Parietal lobe (tissue), 2 donors: ENCODE data around the genes ADIPOQ, ST6GAL1 and RTP1.

- RAMPAGE, long total RNA, result no peak
Observed at GRCh38 chr3:185729385-185729826, 95.4 kb downstream of the IGF2BP2 start.

DNA sequence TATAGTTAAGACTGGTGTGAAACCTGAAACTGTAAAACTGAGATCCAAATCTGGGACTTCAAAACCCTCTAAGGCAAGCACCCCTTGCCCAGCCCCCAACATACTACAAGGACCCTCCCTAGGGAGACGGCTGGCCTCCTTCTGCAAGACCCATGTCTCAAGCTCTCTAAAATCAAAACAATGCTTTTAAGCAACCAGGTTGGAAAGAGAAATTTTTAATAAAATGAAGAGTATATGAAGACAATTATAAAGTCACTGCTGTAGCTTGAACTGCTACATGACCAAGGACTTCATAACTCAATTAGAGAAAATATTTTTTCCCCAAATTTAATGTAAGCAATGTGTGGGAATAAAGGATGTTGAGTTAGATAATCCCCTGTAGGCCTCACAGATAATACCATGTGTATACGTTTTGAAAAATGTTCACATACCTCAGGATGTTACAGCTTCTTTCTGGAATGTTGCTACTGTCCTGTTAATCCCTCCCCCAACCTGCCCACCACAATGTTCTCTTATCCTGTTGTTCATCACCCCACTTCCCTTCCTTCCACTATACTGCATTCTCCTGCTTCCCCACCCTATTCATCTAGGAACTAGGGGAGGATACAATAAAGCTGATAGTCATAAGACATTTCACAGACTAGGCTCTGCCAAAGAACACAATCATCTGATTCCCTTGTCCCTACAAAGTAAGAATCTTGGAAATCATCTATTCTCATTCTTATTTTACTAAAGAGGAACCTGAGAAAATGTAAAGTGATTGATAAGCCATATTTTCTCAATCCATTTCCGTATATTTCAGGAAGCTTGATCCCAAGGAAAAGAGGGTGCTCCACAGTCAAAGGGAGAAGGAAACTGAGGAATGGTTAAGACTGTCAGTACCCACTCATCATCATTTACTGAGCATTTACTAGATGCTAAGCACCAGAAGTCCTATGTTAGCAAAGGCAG lies 92.1 kb downstream of the IGF2BP2 start:
- RAMPAGE, long total RNA, result no peak

GRCh38 chr3:185786574-185787397 lies 38.1 kb downstream of the IGF2BP2 start:
- RAMPAGE, long total RNA, result no peak

DNA sequence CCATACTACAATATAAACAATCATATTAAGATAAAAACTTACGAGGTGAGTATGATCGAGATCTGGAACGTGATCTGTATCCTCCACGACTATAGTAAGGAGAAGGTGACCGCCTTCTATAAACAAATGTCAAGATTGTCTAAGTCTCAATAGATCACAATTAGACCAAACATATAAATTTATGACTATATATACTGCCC lies 19.6 kb downstream of the TRA2B start:
- RAMPAGE, long total RNA, result no peak

DNA sequence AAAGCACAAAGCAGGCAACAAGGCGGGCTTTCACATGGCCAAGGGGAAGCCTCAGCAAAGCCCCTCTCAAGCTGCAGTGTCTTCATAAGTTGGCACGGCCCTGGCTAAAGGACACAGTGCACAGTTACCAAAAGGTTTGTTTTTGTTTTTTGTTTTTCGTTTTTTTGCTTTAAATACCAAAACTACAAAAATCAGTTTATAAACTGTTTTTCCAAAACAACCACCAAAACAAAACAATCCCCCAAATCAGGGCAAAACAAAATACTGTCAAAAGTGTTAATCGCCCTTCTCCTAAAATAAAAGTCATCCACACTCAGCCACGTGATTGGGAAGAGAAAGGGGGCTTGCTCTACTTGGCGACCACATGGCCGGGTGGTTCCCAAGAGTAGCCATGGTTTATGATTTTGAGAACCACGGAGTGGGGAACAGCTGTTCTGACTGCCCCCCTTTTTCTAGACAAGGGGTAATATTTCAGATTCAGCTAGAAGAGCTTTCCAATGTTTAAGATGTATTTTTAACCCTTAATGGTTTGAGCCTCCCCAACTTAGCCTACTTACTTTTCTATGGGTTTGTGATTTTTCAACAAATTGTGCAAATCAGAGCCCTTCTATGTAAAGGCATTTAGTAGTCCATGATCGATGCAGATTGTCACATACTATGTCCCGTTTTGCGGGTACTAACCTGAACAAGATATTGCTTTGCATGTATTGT lies 61.1 kb downstream of the ETV5 start:
- RAMPAGE, long total RNA, result no peak

GRCh38 chr3:186095477-186095676 lies 13.5 kb downstream of the ETV5 start:
- RAMPAGE, long total RNA, result no peak

DNA sequence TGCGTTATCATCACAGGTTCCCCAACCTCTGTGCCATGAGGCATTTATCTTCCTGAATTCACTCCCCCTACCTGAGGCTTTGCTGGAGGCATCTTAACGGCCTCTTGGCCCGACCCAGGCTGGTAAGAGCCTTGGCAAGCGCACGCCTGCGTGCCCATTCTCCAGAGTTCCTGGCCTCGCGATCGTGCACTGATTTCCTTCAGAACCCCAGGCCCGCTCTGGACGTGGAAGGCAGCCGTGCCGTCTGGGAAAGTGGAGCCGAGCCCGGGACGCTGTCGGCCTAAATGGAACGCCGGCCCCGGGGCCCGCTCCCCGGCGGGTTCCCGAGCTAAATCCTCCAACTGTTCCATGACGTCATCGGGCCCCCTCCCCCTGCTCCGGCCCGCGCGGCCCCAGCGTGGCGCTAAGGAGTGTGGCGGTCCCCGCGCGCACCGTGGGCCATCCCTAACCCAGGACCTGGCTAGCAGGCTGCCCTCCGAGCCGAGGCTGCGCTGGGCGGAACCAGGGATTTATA lies 84.6 kb upstream of the ETV5 start:
- RAMPAGE, long total RNA, result no peak

- RAMPAGE, long total RNA, result no peak
Observed at GRCh38 chr3:186218934-186219537, 110.1 kb upstream of the ETV5 start.

DNA sequence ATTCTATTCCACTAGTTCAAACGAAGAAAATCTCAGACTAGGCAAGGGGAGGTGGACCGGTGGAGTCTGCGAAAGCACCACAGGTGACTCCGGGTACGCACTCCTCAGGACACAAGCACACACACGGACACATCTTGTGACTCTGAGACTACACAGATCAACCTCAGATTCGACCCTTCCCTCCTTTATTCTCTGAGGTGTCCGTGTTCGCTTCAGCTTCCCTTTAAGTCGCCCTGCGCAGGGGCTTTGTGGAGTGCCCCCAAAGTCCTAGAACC lies 868 bp downstream of the DGKG start:
- RAMPAGE, long total RNA, result no peak

GRCh38 chr3:186406539-186407307 lies 44.7 kb upstream of the DGKG start:
- RAMPAGE, long total RNA, result no peak

GRCh38 chr3:186584799-186585324 lies 14.3 kb downstream of the DNAJB11 start:
- RAMPAGE, long total RNA, result no peak

DNA sequence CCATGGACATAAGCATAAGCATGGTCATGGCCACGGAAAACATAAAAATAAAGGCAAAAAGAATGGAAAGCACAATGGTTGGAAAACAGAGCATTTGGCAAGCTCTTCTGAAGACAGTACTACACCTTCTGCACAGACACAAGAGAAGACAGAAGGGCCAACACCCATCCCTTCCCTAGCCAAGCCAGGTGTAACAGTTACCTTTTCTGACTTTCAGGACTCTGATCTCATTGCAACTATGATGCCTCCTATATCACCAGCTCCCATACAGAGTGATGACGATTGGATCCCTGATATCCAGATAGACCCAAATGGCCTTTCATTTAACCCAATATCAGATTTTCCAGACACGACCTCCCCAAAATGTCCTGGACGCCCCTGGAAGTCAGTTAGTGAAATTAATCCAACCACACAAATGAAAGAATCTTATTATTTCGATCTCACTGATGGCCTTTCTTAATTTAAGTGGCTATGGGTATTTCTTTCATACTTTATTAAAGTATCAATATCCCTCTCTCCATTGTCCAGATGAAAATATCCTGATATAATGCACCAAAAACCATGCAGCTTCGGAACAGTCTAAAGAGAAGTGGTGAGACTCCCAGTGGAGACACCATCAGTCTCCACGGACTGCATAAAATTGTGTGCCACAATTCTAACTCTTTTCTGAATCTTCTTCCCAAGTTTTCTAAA lies 24.9 kb downstream of the KNG1 start:
- RAMPAGE, long total RNA, result no peak

DNA sequence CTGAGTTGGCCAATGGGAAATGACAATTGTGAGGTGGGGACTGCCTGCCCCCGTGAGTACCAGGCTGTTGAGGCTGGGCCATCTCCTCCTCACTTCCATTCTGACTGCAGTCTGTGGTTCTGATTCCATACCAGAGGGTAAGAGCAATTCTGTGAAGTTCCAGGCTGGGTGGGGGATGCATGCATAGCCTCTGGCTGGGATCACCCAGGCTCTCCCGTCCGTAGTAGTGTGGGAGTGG lies at the start of gene ADIPOQ:
ADIPOQ (plus strand) TSS at position 98 of the 238 bp plus-strand sequence.
- RAMPAGE, long total RNA, result no peak

GRCh38 chr3:186908786-186909543 lies 21.4 kb upstream of the ST6GAL1 start:
- RAMPAGE, long total RNA, result no peak

DNA sequence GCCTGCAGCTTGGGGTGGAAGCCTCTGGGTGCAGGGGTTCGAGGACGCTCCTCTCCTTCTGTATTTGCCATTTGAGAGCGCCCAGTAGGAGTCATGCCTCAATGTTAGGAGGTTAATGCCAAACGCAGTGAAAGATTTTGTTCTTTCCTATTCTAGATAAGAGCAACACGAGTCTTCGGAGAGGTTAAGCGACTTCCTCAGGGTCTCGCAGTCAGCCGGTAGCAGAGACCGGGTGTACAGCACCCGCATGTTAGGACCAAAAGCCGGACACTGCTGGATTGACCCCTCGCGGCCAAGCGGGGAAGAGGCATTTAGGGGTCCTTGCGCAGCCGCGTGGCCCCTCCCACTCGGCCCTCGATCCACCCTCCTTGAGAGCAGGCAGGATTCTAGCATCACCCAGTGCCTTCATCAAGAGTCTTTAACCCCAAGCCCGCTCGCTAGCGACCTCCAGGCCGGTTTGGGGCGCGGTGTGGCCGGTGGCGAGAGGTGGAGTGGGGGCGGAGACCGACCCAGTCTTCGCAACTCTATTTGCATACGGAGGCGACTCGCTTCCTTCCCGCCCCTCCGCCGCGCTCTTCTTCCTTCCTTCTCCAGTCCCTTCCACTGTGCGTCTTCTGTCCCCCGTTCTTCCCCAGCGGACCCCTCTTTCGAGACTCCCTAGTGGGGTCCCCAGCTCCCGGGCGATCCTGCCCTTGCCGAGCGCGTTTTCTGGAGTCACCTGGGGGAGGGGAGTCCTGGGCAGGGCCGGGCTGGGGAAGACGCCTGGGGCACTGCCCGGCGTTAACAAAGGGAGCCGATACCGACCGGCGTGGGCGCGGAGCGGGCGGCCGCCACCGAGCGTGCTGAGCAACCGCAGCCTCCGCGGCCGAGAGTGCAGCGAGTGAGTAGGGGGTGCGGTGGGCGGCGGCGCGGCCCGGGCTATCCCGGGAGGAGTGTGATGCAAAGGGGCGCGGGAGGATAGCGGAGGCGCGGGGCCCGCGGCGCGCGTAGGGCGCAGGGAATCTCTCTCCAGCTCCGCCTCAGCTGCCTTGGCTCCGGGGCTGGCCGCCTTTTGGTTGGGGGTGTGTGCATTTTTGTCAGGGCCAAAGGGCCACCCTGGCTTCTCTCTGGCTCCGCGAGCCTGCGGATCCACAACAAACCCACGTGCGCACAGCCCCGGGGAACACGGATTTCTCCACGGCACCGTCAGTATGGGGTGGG lies at the start of gene ST6GAL1:
ST6GAL1 (plus strand) TSS at position 572 of the 1,200 bp plus-strand sequence.
- RAMPAGE, long total RNA, result no peak

- RAMPAGE, long total RNA, result no peak
Observed at GRCh38 chr3:186931155-186932183, 1.1 kb downstream of the ST6GAL1 start.

DNA sequence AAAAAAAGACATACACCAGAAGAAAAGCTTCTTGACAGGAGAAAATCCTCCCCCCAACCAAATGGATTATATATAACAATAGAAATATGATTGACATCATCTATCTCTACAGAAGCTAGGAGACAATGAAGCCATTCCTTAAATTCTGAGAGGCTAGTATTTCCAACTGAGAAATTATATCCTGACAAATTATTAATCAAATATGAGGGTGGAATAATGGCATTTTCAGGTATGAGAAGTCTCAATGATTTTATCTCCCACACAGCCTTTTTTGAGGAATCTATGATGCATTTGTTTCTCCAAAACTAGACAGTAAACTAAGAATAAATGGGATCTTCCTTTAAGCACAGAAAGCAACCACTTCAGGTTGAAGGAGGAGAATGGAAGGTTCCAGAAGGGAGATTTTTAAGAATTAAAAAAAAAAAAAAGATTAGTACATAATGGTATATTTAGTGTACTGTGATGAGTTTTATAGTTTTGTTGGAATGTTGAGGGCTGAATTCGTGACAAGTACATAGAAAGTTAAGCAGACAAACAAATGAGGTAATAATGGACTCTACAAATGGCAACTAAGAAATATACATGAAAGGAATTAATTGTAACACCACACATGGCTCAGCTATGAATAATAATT lies 27.4 kb downstream of the ST6GAL1 start:
- RAMPAGE, long total RNA, result no peak

- RAMPAGE, long total RNA, result no peak
Observed at GRCh38 chr3:186983640-186983900, 53.2 kb downstream of the ST6GAL1 start.

- RAMPAGE, long total RNA, result no peak
Observed at GRCh38 chr3:186991612-186992408, 61.5 kb downstream of the ST6GAL1 start.

DNA sequence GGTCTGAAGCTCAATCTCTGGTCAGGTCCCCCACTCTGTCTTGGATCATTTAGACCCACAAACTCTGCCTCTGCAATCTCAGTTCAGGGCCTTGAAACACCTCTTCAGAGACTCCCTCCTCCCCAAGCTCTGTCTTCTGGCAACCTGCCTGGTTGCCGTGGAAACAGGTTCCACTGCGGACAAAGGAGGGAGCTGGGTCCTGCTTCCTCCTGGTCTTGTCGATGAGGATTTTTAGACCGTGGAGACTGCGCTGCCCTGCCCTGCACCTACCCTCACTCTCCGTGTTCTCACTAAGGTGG lies at the start of gene RTP1:
RTP1 (plus strand) TSS at position 192 of the 299 bp plus-strand sequence.
- RAMPAGE, long total RNA, result no peak